HT-29 (cell line): ENCODE measurements around the genes ZNF415 and ZNF845.

- RAMPAGE, long total RNA: no peak
These were observed 10.8 kb upstream of the SIGLEC8 start for GRCh38 chr19:51468739-51469775.

DNA sequence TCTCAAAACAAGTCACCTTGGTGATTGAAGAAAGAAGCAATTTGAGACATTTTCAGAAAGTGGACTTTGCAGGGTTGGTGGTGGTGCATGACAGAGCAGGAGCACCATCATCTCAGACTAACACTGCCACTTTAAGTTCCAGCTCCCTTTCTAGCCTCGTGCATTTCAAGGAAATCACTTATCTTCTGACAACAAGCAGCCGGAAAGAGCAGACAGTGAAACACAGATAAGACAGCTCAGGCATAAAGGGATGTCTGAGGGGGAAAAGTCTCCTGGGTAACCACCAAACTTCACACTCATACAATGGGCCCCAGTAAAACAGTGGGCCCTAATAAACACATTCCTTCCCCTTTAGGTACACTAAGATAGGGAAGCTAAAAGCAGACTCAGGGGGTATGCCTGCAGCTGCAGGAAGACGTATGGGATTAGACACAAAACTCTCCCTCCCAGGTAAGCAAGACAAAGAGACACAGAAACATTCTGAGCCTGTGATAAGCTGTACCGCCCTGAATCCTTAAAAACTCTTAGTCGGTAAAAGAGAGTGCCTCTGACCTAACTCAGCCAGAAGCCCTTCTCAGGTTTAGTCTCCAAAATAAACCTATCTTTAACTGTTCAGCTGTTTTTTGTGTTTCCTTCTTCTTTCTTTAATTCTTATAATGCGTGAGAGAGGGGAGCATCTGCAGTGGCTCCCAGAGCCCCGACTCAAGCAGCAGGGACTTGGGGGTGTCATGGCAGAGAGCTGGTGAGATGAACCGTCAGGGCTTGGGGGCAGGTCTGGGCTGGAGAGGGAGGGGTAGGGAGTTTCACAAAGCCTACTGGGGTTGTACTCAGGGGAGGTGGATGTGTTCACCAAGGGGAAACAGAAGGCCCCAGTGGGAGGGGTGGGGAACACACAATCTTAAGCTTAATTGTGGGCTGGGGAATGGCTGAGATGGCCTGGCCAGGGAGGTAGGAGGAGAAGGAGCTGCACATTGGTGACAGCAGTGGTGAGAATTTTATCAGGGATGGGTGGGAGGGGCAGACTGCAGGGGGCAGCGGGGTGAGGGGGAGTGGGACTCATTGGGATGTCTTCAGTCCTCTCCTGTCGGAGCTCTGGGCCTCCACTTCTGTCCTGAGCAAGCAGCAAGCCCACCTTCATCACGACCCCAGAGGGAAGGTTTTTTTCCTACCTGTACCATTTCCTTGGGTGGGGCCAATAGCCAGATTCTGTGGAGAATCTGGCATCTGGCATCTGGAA lies 16.7 kb upstream of the SIGLEC6 start:
- RAMPAGE, long total RNA: no peak

DNA sequence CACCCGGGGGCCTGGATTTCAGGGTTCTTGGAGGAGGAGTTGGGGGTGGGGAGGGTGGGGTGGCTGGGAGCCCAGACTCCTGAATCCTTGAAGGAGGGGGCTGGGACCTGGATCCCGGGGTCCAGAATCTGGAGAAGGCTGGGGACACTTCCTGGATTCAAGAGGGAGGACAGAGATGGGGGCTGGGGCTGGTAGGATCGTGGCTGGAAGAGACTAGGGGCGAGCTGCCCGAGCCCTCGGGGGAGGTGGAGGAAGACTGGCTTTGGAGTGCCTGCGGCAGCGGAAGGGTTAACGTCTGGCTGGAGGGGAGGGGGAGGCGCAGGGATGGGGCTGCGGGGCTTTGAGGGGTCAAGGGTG lies 3.5 kb upstream of the SPACA6 start:
- RAMPAGE, long total RNA: no peak

- RAMPAGE, long total RNA: no peak
These were observed 9.9 kb downstream of the SPACA6 start for GRCh38 chr19:51702881-51703566.

GRCh38 chr19:51803936-51804510 lies 9.1 kb downstream of the FPR3 start:
- RAMPAGE, long total RNA: no peak

GRCh38 chr19:52390948-52391450 lies 6.7 kb upstream of the ZNF528 start:
- RAMPAGE, long total RNA: no peak

- RAMPAGE, long total RNA: no peak
These were observed 990 bp downstream of the ZNF701 start for GRCh38 chr19:52571072-52571482.

- RAMPAGE, long total RNA: no peak
These were observed 52.1 kb downstream of the ENSG00000269825 start for GRCh38 chr19:52638170-52638653.

DNA sequence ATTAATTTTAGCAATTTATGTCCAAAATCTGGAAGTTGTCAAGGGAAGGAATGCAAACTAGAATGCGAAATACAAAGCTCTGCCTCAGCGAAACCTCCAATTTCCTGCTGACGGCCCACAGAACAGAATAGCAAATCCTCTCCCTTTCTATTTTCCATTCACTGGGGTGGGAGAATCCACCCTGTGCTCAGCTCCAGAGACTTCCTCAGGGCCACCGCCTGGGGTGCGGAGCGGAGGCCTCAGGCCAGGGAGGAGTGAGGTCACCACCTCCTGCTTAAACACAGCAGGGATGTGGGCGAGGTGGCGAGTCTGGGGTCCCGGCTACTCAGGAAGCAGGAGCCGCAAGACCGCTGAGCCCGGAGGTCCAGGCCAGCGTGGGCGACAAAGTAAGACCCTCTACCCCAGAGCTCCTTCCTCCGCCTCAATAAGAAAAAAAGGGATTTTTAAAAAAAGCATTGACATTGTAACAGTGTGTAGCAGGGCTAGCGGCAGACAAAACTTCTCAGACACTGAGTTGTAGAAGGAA lies 681 bp upstream of the ZNF320 start:
- RAMPAGE, long total RNA: no peak

DNA sequence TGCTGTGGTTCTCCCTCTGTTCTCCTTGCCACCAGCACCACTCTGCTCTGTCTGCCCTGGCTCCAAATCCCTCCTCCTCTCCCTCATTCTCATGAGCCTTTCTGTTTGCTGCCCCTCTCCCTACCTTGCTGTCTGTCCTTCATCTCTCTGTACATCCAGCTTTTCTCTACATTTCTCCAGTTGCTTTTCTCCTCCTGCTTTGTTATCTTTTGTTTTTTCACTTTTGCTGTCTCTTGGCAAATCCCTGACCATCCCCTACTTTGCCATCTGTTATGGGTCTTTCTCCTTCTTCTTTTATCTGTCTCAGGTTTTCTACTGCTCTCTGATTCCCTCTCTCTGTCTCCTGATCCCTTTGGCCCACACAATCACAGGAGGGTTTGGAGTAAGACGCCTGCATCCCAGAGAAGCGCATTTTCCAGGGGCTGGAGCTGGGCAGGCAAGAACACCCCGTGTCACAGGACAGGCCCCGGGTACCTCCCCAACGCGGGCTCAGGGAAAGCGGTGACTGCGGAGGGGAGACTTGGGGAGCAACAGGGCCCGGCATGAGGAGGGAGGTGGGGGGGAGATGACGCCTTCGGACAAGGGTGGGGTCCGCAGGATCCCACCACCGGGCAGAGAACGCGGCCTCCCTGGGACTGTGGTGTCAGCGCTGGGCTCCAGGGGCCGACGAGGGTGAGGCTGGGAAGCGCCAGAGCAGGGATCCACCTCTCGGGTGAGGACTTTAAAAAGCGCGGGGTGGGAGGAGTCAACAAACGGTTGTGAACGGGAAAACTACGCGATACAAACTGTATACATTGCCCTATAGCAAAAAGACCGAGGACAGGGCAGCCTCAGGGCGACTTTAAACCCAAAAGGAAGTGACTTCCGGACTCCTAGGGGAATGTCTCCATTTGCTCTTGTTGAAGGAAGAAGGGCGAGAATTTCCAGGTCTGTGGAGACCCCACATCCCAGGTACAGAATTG lies 588 bp downstream of the ZNF888 start:
- RAMPAGE, long total RNA: no peak

DNA sequence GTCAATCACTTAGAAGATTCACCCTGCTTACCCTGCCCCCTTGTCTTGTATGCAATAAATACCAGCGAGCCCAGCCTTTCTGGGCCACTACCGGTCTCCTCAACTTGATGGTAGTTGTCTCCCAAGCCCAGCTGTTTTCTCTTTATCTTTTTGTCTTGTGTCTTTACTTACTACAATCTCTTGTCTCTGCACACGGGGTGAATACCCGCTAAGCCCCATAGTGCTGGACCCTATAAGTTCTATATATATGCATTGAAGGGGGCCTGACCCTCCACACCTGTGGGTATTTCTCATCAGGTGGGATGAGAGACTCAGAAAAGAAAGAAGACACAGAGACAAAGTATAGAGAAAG lies 9.1 kb upstream of the ZNF888 start:
- RAMPAGE, long total RNA: no peak

- RAMPAGE, long total RNA: no peak
These were observed 16.9 kb downstream of the ZNF816 start for GRCh38 chr19:52945590-52946369.

GRCh38 chr19:52946370-52946841 lies 16.3 kb downstream of the ZNF816 start:
- RAMPAGE, long total RNA: no peak

GRCh38 chr19:53076873-53077408 lies 26.3 kb downstream of the ZNF160 start:
- RAMPAGE, long total RNA: no peak

- RAMPAGE, long total RNA: no peak
These were observed 9.3 kb downstream of the ZNF415 start for GRCh38 chr19:53123483-53123781.

DNA sequence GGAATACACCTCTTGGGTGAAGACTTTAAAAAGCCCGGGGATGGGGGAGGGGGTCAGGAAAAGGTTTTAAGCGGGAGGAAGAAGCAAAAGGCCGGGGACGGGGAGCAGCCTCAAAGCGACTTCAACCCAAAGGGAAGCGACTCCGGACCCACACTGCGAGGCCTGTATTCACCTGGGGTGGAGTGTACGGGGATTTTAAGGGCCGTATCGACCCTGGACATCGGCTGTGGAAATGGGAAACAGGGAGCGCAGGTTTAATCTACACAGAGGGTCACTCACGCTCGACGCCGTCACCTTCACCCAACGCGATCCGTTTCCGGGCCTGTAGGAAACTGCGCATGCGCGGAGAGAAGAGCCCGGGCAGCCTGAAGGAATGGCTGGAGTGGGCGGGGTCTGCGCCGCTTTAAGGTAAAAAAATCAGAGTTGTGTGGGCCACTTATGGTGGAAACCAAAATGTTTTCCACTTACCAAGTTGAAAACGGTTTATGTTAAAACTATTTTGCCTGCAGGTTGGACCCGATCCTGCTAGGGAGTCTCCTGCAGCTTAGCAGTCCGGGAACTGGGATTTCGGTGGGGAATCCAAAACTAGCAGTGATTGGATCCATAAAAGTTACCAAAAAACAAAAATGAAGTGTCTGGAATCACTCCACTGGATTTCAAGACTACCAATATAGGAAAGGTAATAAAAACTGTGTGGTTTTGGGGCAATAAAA lies at the start of gene ZNF415:
TSS of gene ZNF415 (minus strand) at position 334 of the 713 bp plus-strand sequence.
- RAMPAGE, long total RNA: no peak

GRCh38 chr19:53333481-53334706 lies at the start of gene ZNF845:
Gene ZNF845 (plus strand): TSS chr19:53333749.
- RAMPAGE, long total RNA: no peak

GRCh38 chr19:53358401-53358684 lies 7.2 kb upstream of the ZNF525 start:
- RAMPAGE, long total RNA: no peak

- RAMPAGE, long total RNA: no peak
These were observed 4.9 kb upstream of the ZNF765 start for GRCh38 chr19:53389946-53390549.

DNA sequence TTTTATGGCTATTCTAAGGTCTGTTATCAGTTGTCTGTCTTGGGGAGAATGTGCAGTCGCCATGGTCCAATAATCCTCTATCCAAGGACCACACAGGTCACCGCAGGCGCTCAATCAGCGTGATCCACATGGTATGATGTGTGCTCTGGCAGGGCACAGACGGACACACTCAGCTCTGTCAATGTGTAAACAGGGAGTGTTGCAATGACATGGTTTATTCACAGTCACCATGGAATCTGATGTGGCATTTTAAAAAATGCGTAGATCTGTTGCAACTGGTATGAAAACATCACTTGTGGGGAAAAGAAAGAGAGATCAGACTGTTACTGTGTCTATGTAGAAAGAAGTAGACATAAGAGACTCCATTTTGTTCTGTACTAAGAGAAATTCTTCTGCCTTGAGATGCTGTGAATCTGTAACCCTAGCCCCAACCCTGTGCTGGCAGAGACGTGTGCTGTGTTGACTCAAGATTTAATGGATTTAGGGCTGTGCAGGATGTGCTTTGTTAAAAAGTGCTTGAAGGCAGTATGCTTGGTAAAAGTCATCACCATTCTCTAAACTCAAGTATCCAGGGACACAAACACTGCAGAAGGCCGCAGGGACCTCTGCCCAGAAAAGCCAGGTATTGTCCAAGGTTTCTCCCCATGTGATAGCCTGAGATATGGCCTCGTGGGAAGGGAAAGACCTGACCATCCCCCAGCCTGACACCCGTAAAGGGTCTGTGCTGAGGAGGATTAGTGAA lies 30.0 kb downstream of the ZNF813 start:
- RAMPAGE, long total RNA: no peak